Measurements from ENCODE around the genes BIN2, CELA1 and SLC4A8.

GRCh38 chr12:51217547-51217734, 421 bp downstream of the POU6F1 start:
- PRO-cap = bidirectional peak, plus-strand start at chr12:51217640, minus-strand start at chr12:51217516

GRCh38 chr12:51245587-51246231, 7.1 kb downstream of the DAZAP2 start:
- PRO-cap = no peak

DNA sequence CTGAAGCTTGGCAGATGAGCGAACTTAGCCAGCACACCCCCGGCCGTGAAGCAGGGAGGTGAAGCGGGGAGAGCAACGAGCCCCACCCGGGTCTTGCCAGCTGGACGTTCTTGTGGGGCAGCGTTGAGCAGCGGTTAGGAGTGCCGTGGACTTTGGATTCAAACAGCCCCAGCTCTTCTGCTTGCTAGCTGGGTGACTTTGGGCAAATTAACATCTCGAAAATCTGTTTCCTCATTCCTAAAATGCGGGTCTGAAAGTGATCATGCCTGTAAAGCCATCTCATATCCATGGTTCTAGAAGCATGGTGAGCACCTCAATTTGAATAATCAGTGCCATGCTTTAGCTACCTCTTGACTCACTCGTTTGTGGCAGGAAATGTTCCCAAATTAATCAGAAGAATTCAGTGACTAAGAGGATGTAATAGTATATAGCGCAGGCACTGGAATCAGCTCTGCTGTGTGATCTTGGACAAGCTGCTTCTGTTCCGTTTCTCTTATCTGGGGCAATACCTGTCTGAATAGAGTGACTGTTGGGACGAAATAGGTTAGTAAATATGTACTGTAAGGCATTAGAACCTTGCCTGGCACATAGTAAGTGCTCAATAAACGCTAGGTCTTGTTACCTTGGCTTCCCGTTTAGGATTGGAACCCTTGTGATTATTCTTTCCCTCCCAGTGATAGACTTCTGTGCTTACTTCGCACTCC, 664 bp upstream of the SMAGP start:
- PRO-cap = bidirectional peak, plus-strand start at position 46 of the sequence, minus-strand start outside the sequence; unidirectional peak, minus-strand start at position 112 of the sequence

- PRO-cap = no peak
These were observed at the start of gene BIN2 for GRCh38 chr12:51323917-51324599. Gene BIN2 (minus strand): TSS chr12:51324174.

GRCh38 chr12:51346443-51347051, at the start of gene CELA1:
Gene CELA1 (minus strand): TSS chr12:51346679.
- PRO-cap = no peak

DNA sequence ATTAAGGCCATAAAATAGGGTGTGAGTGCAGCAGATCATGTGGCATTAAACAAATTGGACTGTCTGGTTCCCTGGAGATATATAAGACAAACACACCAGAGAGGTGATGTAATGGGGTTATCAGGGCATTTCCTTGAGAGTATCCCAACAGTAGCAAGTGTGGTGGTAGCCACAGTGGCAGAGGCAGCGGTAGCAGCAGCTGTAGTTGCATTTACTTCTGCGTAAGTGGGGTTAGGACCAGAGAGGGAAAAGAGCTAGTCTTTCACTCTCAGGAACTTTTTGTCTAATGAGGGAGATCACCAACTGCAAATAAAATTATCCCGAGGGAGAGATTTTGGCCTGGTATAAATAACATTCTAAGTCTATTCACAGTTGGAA, 14.7 kb upstream of the GALNT6 start:
- PRO-cap = no peak

DNA sequence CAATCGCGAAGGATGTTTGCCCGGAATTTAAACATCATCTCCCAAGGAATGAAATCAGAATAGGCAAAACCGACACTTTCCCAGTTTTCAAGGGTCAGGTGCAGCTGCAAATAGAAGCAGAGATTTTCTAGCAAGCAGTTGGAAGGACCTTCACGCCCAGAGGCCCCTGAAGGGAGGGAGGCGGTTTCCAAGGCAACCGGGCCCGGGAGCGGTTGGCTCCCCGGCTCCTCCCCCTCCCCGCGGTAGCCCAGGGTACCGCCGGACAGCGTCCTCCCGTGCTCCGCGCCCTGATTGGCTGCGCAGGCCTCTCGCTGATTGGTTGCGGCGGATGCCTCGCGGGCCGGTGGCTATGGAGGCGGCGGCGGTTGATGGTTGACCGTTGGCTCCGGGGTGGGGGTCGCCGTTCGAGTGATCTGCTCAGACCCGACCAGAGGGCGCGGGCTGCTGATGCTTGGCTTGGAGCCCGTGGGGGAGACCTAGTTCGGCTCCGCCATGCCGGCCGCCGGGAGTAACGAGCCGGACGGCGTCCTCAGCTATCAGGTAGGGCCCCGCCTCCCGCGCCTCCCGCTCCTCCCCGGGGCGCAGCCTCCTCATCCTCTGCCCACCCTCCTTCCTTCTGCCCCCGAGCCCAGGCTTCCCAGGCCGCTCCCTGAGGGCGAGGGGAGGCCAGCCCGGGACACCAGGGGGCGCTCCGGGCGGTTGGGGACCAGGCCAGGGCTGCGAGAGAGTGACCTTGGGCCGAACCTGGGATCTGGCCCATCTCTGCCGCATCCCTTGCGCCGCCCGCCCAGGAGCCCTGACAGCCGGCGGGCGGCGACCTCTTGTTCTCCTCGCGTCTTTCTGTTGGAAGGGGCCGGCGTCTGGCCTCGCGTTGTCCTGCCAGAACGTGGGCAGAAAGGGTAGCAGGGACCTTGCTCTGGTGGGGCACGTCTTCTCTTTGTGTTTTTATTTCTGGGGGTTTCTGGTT, at the start of gene SLC4A8:
SLC4A8 (plus strand) TSS at position 336 of the 967 bp plus-strand sequence.
- PRO-cap = unidirectional peak, plus-strand start at position 350 of the sequence

GRCh38 chr12:51846701-51847772, 1.5 kb downstream of the FIGNL2 start:
- PRO-cap = unidirectional peak, plus-strand start at chr12:51847067

GRCh38 chr12:51905402-51906362, 1.6 kb upstream of the ACVRL1 start:
- PRO-cap = no peak

DNA sequence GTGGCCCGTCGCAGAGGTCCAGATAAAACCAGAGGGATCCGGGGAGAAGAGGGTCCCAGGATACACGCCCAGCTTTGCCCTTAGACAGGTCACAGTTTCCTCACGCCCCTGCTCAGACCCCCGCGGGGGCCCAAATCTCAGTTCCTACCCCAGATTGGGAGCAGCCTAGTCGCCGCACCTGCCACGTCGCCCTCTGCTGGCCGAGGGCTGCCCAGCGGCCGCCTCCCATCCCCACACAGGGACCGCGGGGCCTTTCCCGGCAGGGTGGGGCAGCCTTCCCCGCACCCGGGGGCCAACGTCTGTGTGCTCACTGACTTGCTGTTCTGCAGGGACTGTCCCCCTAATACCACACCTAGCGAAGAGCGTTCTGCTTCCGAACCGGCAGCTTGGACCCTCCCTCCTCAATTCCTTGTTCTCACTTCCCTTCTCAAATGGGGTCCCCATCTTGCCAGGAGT, 16.1 kb downstream of the ACVRL1 start:
- PRO-cap = no peak

GRCh38 chr12:51923983-51924518, 16.7 kb downstream of the ACVRL1 start:
- PRO-cap = no peak

GRCh38 chr12:51975931-51977348, 24.9 kb downstream of the ACVR1B start:
- PRO-cap = no peak

GRCh38 chr12:51996463-51997270, 10.1 kb upstream of the TAMALIN start:
- PRO-cap = no peak

DNA sequence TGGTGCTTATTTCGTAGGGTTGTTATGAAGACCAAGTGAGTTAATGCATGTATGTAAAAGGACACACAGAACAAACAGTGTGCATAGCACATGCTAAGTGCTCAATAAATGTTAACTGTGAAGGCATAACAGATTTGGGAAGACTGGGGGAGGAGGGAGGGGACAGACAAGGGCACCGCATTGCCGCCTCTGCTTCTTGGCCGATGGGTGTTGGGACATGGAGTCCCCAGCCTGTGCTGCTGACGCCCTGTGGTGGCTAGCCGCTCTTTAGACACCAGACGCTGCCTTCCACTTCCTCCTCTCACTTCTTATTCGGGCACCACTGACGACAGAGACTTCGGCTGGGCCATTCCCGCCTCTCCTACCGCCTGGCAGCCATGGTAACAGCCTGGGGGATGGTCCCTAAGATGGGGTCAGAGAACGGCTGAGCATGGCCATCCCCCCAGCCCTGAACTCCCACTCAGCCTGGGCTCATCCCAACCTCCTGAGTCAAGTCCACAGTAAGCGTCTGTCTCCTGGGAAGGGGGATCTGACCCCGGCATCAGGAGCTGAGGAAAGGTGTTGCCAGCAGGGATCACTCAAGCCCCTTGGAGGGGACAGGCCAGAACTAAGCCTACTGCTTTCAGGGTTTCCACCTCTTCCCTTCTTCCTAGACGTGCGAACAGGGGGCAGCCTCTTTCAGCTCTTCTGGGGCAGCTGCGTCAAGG, 907 bp upstream of the TAMALIN start:
- PRO-cap = no peak

DNA sequence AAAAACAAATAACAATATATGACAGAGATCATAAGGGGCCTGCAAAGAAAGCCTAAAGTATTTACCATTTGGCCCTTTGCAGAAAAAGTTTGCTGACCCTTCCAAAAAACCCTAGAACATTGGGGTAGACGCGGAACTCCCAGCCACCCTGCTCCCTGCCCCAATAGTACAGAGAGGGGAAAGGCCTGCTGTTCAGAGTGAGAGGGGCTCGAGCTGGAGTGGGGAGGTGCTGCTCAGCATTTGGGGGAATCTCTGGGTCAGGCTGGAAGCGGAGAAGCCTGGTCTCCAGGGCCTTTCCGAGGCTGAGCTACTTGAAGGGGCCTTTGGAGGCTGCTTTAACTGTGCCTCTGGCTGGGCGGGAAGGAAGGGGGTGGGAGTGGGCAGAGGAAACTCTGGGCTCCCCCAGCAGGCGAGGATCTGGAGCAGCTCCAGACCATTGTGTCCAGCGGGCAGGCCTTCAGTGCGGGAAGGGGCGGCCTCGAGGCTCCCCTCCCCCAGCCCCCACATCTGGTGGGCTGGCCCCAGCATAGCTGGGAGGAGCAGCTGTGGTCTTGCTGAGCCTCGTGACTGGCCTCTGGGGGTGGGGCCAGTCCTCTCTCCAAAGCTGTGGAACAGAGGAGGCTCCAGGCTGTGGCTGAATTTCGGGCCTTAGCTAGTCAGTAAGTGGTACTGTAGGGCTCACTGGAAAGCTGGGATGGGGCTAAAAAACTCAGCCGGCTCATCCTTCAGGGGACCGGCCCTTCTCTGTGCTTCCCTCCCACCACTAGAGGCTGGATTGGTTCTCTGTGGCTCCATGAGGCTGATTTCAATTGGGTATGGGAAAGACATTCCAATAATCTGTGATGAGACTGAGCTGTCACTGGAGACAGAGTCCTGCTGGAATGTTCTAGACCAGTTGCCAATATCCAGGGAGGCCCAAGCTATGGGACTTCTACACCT, 3.4 kb downstream of the TAMALIN start:
- PRO-cap = no peak

GRCh38 chr12:52018655-52019567, 12.2 kb downstream of the TAMALIN start:
- PRO-cap = no peak

- PRO-cap = bidirectional peak, plus-strand start at chr12:52050604, minus-strand start at chr12:52050267; bidirectional peak, plus-strand start at chr12:52050780, minus-strand start at chr12:52050784; bidirectional peak, plus-strand start at chr12:52050966, minus-strand start at chr12:52050988; bidirectional peak, plus-strand start at chr12:52051442, minus-strand start at chr12:52051154
These were observed 604 bp upstream of the NR4A1 start for GRCh38 chr12:52050330-52051345.

DNA sequence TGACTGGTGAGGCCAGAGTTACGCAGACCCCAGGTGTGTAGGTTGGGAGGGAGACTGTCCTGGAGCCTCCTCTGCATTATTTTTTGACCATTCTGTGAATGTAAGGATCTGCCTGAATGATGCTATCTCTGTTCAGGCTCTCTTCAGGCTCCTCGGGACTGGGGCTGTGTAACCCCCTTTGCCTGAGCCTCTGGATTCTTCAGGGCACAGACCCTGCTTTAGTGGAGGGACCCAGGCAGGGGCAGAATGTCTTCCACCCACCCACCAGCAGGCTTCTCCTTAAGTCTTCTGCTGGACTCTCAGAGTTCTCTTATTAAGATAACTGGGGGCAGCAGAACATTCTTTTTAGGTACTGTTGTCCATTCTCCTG, 1.9 kb downstream of the NR4A1 start:
- PRO-cap = no peak

GRCh38 chr12:52148161-52149057, 43.4 kb downstream of the KRT80 start:
- PRO-cap = no peak

GRCh38 chr12:52183198-52184182, 8.3 kb downstream of the KRT80 start:
- PRO-cap = no peak

Measured in type B pancreatic cell (in vitro differentiated cells).